ENCODE results near the gene CDHR1.

GRCh38 chr10:79264649-79265392, 82.4 kb upstream of the PPIF start:
- PRO-cap: no peak
- RAMPAGE, long total RNA, 4 experiments: no peak in any of the 4 experiments

DNA sequence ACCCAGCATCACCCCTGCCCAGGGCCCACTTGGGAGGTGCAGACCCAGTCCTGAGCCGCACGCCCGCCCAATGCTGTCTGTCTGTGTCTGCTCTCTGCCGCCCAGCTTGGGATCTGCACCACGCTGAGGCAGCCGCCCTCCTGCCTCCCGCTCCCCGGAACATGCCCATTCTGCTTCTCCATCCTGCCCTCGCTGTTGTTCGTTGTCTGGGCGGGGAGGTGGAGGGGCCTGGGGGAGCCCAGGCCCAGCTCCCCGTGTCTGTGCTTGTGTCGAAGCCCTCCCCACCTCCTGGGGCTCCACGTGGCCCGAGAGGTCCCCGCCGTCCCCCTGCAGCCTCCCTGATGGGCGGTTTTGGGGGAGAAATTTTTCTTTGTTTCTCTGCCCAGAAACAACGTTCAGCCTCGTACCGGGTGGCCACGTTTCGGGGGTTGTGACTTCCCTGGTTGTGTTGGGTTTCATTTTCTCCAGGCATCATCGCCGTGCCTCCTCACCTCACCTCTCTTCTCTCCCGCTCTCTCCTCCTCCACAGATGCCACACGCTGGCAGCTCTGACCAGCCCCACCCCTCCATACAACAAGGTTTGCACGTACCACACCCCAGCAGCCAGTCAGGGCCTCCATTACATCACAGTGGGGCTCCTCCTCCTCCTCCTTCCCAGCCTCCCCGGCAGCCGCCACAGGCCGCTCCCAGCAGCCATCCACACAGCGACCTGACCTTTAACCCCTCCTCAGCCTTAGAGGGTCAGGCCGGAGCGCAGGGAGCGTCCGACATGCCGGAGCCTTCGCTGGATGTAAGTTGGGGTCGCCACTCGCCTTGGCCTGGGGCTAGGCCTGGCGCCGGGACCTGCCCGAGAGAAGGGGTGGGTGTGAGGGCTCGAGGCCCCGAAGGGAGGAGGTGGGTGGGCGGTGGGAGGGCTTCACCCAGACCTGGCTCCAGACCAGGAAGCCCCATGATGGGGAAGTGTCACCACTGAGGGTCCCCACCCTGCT, 36.6 kb upstream of the PPIF start:
- PRO-cap: no peak
- RAMPAGE, long total RNA, 4 experiments: no peak in any of the 4 experiments

DNA sequence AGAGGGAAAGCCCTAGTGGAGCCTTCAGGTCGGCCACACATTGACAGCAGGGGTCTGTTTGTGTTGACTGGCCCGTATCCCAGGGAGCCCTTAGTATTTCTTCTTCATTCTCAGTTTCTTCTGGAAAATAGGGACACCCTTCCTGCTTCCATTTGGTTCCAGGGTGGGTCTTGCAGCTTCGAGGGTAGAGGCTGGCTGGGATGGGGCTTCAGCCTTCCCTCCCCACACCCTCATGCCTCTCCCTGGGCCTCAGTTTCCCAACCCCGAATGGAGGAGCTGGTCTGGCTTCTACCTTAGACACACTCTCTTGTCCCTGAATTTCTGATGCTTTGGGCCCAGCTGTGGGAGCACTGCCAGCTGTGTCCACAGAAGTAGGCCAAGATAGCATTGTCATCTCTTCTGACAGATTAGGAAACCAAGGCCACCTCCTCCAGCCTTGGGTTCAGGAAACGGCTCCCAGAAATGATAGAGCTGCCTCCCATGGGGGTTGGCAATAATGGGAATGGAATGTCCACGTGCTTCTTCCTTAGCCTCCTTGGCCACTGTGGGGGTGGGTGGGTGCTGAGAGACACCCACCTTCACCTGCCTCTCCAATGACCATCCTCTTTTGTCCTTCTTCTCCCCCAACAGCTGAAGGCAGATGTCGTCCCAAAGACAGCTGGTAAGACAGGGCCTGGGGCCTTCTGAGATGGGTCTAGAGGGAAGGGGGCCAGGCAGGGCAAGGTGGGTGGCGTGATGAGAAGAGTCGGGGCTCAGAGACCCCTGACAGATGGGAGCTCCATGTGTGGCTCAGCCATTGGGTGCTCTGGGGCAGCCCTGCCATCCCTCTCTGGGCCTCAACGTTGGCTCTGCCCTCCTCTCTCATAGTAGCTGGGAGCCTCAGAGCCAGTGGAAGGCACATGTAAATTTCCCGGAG, 1.4 kb downstream of the PPIF start:
- PRO-cap: no peak
- RAMPAGE, long total RNA, 4 experiments: no peak in any of the 4 experiments

DNA sequence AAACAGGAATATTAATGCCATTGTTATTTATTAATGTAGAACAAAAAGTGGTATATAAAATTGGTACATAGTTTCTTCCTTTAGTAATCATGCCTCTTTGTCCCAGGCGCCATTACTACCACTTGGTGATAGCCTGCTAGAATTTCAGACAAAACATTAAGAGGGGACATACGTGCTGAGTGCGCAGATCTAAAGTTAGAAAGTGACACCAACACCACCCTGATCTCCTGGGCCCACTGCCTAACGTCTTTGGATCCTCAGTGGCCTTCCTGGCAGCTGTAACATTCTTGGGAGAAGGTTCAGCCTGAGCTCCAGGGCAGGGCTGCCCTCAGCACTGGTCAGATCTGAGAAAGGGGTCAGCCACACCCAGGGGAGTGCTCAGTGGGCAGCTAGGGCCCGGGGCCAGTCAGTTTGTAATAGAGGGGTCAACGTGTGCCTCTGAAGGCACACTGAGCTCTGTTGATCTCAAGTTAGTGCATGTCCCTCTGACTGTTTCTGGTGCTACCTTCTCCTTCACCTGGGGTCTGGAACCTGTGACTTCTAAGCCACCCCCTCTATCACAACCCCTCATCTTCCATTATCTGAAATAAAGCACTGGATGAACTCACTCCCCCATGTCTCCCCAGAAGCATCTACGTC, 48.3 kb downstream of the ZCCHC24 start:
- PRO-cap: unidirectional peak, plus-strand start at position 284 of the sequence
- RAMPAGE, long total RNA, 4 experiments: no peak in any of the 4 experiments

- PRO-cap: bidirectional peak, plus-strand start at chr10:79403916, minus-strand start at chr10:79403683
- RAMPAGE, long total RNA, 4 experiments: no peak in any of the 4 experiments
Measured at GRCh38 chr10:79403400-79404128, 41.9 kb downstream of the ZCCHC24 start.

GRCh38 chr10:79445908-79446069, 365 bp upstream of the ZCCHC24 start:
- PRO-cap: bidirectional peak, plus-strand start at chr10:79445970, minus-strand start at chr10:79445624
- RAMPAGE, long total RNA, 4 experiments: no peak in any of the 4 experiments

DNA sequence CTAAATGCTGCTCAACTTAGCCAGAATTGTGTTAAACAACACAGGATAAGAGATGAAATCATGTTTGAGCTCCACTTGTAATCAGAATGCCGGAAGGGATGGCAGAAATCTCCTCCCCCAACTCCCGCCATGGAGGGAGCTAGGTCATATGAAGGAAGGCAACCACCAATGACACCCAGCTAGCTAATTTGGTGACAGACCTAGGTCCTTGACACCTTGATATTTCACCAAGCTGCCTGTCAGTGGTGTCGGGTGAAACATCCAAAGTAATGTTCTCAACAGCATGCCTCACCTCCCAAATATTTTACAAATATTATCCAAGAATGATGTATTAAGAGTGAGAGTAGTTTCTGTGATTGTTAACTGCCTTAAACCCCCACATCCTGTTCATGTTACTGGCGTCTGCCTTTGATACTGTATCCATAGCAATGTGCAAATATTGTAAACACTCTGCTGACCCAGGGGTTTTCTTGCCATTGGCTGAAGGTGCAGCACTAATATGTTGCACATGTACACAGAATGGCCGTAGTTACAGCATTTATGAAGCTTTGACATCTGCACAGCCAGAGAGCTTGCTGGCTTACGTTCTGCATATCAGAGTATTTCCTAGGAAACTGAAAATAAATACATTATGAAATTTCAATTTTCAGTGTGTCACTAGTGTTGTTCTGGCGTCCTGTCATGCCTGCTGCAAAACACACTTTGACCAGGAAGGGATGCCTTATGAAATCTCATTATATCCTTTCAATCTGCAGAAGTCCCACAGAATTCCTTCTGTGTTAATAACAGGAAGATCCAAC, 25.9 kb downstream of the TMEM254 start:
- PRO-cap: bidirectional peak, plus-strand start at position 660 of the sequence, minus-strand start at position 370 of the sequence
- RAMPAGE, long total RNA, 4 experiments: no peak in any of the 4 experiments

GRCh38 chr10:80132952-80133669, 581 bp downstream of the PLAC9 start:
- PRO-cap: bidirectional peak, plus-strand start at chr10:80133420, minus-strand start at chr10:80133289
- RAMPAGE, long total RNA, 4 experiments: no peak in any of the 4 experiments

- PRO-cap: no peak
- RAMPAGE, long total RNA, 4 experiments: no peak in any of the 4 experiments
Measured at GRCh38 chr10:80149400-80149885, 16.9 kb downstream of the PLAC9 start.

DNA sequence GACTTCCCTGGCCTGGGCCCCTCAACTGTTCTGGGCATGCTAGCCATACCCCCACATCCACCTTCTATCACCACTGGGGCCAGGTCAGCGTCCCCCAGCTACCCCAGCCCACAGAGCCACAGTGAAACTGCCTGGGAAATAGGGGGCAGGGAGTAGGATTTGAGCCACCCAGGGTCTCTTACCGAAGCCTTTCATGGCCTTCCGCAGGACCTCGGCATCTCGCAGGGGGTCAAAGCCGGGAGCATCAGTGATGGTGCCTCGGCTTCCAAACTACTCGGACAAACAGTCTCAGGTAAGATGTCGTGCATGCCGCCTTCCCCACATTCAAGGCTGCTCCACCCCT, 34.5 kb downstream of the PLAC9 start:
- PRO-cap: no peak
- RAMPAGE, long total RNA, 4 experiments: no peak in any of the 4 experiments

GRCh38 chr10:80197944-80198403, 7.4 kb downstream of the ANXA11 start:
- PRO-cap: no peak
- RAMPAGE, long total RNA, 4 experiments: no peak in any of the 4 experiments

DNA sequence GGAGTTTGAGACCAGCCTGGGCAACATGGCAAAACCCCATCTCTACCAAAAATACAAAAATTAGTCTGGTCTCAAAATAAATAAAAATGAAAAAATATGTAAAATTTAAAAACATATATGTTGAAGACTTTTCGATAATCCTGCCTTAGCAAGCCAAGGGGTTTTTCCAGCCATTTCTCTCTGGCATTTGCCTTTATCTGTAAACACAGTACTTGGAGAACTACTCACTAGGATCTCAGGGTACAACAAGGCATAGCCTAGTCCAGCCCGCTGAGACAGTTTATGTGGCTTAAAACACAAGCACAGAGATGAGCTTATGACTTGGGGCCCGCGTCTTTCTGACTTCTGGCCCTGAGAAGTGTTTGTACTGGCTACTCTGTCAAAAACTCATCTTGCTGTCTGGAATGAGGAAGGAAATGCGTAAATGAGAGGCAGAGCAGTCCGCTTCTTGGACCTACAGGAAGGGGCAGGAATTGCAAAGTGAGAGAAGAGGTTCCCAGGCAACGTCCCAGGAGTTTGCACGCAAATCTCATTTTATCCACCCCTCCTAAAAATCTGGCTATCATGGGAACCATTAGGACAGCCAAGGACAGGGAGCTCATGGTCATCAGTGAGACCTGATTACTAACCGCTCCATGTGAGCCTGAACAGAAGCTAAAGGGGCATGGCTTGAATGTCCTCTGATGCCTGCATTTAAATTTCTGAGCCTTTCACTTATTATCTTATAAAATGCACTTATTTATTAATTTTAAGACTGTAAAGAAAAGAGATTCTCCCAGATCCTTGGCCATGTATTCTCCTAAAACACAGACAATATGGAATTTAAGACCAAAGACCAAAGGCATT, 5.5 kb downstream of the ANXA11 start:
- PRO-cap: bidirectional peak, plus-strand start at position 577 of the sequence, minus-strand start at position 353 of the sequence
- RAMPAGE, long total RNA, 4 experiments: no peak in any of the 4 experiments

GRCh38 chr10:80203084-80204114, 1.9 kb downstream of the ANXA11 start:
- PRO-cap: bidirectional peak, plus-strand start at chr10:80203695, minus-strand start at chr10:80203700; bidirectional peak, plus-strand start at chr10:80203830, minus-strand start at chr10:80203761
- RAMPAGE, long total RNA, 4 experiments: no peak in any of the 4 experiments

DNA sequence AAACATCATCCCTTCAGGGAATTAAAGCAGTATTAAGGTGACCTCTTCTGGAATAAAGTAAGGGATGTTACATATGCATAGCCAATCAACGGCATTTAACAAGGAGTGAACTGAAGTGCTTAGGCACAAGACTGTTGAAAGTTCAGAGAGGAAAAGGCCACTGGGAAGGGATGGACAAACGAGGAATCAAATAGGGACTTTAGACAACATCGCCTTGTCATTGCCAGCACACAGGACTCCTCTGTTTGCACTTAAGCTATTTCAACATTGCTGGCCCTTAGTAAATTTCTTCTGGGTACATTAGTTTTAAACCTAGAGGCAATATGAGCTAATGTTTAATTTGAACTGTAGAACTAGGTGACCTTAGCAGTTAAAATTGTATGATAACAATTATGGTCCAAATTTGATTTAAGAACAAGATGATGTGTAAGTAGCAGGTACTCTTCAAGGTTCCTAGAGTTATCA, 1.4 kb upstream of the MAT1A start:
- PRO-cap: no peak
- RAMPAGE, long total RNA, 4 experiments: no peak in any of the 4 experiments

- PRO-cap: no peak
- RAMPAGE, long total RNA, 4 experiments: no peak in any of the 4 experiments
Measured at GRCh38 chr10:80320175-80320796, 30.8 kb upstream of the MAT1A start.

GRCh38 chr10:80454866-80455827, 1.0 kb downstream of the TSPAN14 start:
- PRO-cap: unidirectional peak, minus-strand start at chr10:80455064; bidirectional peak, plus-strand start at chr10:80455428, minus-strand start at chr10:80455345
- RAMPAGE, long total RNA, 4 experiments: no peak in any of the 4 experiments

- PRO-cap: no peak
- RAMPAGE, long total RNA, 4 experiments: no peak in any of the 4 experiments
Measured at GRCh38 chr10:80466370-80466891, 12.3 kb downstream of the TSPAN14 start.

DNA sequence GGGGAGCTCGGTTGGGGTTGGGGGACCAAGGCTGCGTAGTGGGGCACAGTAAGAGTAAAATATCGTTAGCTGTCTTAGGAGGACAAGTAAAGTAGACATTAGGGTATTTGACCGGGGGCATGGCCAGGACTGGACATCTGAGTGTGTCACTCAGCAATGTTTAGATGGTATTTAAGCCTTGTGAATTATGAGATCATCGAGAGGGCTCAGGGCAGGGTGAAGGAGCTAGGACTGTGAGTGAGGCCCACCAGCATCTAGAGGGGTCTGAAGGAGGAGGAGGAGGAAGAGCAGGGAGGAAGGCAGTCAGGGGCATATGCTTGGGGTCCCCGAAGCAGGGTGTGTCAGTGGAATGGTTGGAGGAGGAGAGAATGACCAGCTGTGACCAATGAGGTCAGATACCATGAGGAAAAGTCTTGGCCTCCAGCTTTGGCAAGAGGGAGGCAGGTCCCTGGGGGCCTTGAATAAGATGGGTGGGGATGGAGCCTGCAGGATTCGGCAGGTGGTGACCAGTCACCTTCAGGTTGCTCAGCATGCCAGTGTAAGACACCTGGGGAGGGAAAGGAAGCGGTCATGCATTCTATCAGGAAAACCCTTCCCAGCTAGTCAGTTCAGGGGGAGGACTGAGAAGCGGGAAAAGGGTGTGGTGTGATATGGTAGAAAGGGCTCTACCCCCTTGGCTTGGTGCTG, 34.9 kb upstream of the SH2D4B start:
- PRO-cap: no peak
- RAMPAGE, long total RNA, 4 experiments: no peak in any of the 4 experiments

DNA sequence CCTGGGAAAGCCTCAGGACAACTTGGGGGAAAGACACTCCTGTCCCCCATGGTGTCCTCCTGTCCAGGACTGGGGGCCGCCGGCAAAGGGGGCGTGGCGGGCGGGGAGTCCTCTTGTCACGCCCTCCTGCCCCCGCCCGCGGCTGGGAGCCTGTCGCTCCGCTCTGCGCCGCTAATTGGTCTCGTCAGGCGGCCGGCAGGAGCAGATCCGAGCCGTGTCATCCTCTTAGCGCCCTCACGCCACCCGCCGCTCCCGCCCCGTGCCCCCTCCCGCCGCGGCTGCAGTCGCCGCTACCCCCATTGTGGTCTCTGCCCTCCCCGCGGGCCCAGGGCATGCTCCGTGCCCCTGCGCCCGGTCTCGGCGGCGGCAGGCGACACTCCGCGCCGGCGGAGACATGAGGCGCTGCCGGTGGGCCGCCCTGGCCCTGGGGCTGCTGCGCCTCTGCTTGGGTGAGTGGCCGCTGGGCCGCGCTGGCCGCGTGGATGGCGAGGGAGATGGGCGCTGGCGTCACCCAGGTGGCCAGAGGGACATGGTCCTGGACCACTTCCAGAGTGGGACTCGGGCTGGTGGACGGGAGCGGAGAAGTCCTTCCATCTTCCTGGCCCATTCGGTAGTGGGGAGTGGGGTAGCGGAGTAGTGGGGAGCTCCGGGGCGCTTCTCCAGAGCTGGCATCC, at the start of gene CDHR1:
Gene CDHR1 (plus strand): TSS at position 171 of the 674 bp plus-strand sequence.
- PRO-cap: no peak
- RAMPAGE, long total RNA, 4 experiments: no peak in any of the 4 experiments

DNA sequence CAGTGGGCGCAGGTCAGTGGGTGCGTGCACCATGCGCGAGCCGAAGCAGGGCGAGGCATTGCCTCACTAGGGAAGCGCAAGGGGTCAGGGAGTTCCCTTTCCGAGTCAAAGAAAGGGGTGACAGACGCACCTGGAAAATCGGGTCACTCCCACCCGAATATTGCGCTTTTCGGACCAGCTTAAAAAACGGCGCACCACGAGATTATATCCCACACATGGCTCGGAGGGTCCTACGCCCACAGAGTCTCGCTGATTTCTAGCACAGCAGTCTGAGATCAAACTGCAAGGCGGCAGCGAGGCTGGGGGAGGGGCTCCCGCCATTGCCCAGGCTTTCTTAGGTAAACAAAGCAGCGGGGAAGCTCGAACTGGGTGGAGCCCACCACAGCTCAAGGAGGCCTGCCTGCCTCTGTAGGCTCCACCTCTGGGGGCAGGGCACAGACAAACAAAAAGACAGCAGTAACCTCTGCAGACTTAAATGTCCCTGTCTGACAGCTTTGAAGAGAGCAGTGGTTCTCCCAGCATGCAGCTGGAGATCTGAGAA, 35.3 kb downstream of the RGR start:
- PRO-cap: no peak
- RAMPAGE, long total RNA, 4 experiments: no peak in any of the 4 experiments